ENCODE results near the gene TMEM37.

- RAMPAGE, long total RNA = no peak
- RRBS = no CpG with 5 or more reads among the region's 4 CpGs
PRO-cap:
- standard = no peak
- CoPRO, capped RNA only, 2 experiments = no peak in any of the 2 experiments
- CoPRO, capped and uncapped RNA, 2 experiments = no peak in any of the 2 experiments
- CoPRO, uncapped RNA only, 2 experiments = no peak in any of the 2 experiments
CAGE:
- cytosol, long polyA plus RNA = no peak
- long polyA plus RNA = no peak
- nucleolus, long total RNA = no peak
- nucleus, long polyA plus RNA = no peak
Measured at GRCh38 chr2:113886327-113887113, 3.4 kb upstream of the ACTR3 start.

- RAMPAGE, long total RNA = no peak
- RRBS = no CpG with 5 or more reads among the region's 3 CpGs
PRO-cap:
- standard = no peak
- CoPRO, capped RNA only, 2 experiments = no peak in any of the 2 experiments
- CoPRO, capped and uncapped RNA, 2 experiments = no peak in any of the 2 experiments
- CoPRO, uncapped RNA only, 2 experiments = no peak in any of the 2 experiments
CAGE:
- cytosol, long polyA plus RNA = no peak
- long polyA plus RNA = no peak
- nucleolus, long total RNA = no peak
- nucleus, long polyA plus RNA = no peak
Measured at GRCh38 chr2:113896531-113897111, 6.7 kb downstream of the ACTR3 start.

GRCh38 chr2:113921366-113922593 lies 31.9 kb downstream of the ACTR3 start:
- RAMPAGE, long total RNA = no peak
- RRBS = no CpG with 5 or more reads among the region's 12 CpGs
PRO-cap:
- standard = no peak
- CoPRO, capped RNA only, 2 experiments = no peak in any of the 2 experiments
- CoPRO, capped and uncapped RNA, 2 experiments = no peak in any of the 2 experiments
- CoPRO, uncapped RNA only, 2 experiments = no peak in any of the 2 experiments
CAGE:
- cytosol, long polyA plus RNA = no peak
- long polyA plus RNA = no peak
- nucleolus, long total RNA = no peak
- nucleus, long polyA plus RNA = no peak

DNA sequence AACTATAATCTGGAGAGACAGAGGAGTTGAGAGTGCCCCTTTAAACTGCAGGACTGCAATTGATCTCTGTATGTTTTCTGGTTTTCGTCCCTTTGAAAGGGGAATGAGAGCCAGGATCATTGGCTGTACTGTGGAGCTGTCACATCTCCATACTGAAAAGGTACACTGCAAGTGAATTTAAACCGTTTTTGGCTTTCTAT lies 223 bp upstream of the DPP10 start:
- RAMPAGE, long total RNA = no peak
- RRBS = no CpG with 5 or more reads among the region's 2 CpGs
PRO-cap:
- standard = no peak
- CoPRO, capped RNA only, 2 experiments = no peak in any of the 2 experiments
- CoPRO, capped and uncapped RNA, 2 experiments = no peak in any of the 2 experiments
- CoPRO, uncapped RNA only, 2 experiments = no peak in any of the 2 experiments
CAGE:
- cytosol, long polyA plus RNA = no peak
- long polyA plus RNA = no peak
- nucleolus, long total RNA = no peak
- nucleus, long polyA plus RNA = no peak

GRCh38 chr2:114662294-114662831 lies 219.9 kb downstream of the DPP10 start:
- RAMPAGE, long total RNA = no peak
- RRBS = no CpG with 5 or more reads among the region's 43 CpGs
PRO-cap:
- standard = no peak
- CoPRO, capped RNA only, 2 experiments = no peak in any of the 2 experiments
- CoPRO, capped and uncapped RNA, 2 experiments = no peak in any of the 2 experiments
- CoPRO, uncapped RNA only, 2 experiments = no peak in any of the 2 experiments
CAGE:
- cytosol, long polyA plus RNA = no peak
- long polyA plus RNA = no peak
- nucleolus, long total RNA = no peak
- nucleus, long polyA plus RNA = no peak

DNA sequence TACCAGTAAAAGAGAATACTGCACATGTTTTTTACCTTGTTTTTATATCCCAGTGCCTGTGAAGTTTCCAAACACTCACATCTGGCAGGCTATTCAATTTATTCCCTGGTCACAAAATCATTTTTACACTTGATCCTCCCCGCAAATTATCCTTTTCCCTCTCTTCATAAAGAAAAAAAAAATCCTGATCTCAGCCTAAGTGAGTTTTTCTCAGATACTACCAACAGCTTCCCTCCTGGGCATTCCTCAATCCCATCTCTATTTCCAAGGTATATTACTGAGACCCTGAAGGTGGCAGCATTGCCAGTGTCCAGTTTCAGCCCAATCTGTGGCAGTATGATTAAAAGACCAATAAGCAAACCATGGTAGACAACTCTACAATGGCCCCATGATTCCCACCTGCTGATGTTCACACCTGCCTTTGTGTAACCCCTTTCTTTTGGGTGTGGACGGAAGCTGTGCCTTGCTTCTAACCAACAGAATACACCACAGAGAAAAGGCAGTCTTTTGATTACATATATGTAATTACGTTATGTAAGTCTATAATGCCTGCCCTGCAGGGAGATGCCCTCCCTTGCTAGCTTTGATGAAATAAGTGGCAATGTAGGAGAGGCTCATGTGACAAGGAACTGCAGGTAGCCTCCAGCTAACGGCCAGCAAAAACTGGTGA lies 45.1 kb downstream of the CCDC93 start:
- RAMPAGE, long total RNA = no peak
- RRBS = no CpG with 5 or more reads among the region's 4 CpGs
PRO-cap:
- standard = no peak
- CoPRO, capped RNA only, 2 experiments = no peak in any of the 2 experiments
- CoPRO, capped and uncapped RNA, 2 experiments = no peak in any of the 2 experiments
- CoPRO, uncapped RNA only, 2 experiments = no peak in any of the 2 experiments
CAGE:
- cytosol, long polyA plus RNA = no peak
- long polyA plus RNA = no peak
- nucleolus, long total RNA = no peak
- nucleus, long polyA plus RNA = no peak

- RAMPAGE, long total RNA = no peak
- RRBS = 0% methylated on average over 1 of the region's 5 CpGs
PRO-cap:
- standard = no peak
- CoPRO, capped RNA only, 2 experiments = no peak in any of the 2 experiments
- CoPRO, capped and uncapped RNA, 2 experiments = no peak in any of the 2 experiments
- CoPRO, uncapped RNA only, 2 experiments = no peak in any of the 2 experiments
CAGE:
- cytosol, long polyA plus RNA = no peak
- long polyA plus RNA = no peak
- nucleolus, long total RNA = no peak
- nucleus, long polyA plus RNA = no peak
Measured at GRCh38 chr2:118169242-118169705, 81.0 kb downstream of the INSIG2 start.

DNA sequence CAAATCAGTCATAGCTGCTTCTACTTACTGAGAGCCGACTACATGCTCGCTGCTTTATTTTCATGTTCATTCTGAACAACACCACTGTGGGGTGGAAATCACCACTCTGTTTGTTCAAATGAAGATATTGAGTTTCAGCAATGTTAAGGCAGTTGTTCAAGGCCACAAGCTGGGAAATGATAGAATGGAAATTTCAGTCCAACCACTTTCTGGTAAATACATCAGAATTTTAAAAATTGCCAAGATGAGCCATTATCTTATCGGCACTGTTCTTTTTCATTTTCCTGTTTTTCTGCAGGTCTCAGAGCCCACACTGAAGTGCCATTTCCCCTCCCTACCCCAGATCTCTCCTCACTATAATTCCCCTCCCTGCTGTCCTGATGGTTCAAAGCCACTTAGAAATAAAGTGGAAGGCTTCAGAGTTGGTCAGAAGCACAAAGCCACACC lies 88.5 kb downstream of the INSIG2 start:
- RAMPAGE, long total RNA = no peak
- RRBS = no CpG with 5 or more reads among the region's 3 CpGs
PRO-cap:
- standard = no peak
- CoPRO, capped RNA only, 2 experiments = no peak in any of the 2 experiments
- CoPRO, capped and uncapped RNA, 2 experiments = no peak in any of the 2 experiments
- CoPRO, uncapped RNA only, 2 experiments = no peak in any of the 2 experiments
CAGE:
- cytosol, long polyA plus RNA = no peak
- long polyA plus RNA = no peak
- nucleolus, long total RNA = no peak
- nucleus, long polyA plus RNA = no peak

- RAMPAGE, long total RNA = no peak
- RRBS = no CpG with 5 or more reads among the region's 4 CpGs
PRO-cap:
- standard = no peak
- CoPRO, capped RNA only, 2 experiments = no peak in any of the 2 experiments
- CoPRO, capped and uncapped RNA, 2 experiments = no peak in any of the 2 experiments
- CoPRO, uncapped RNA only, 2 experiments = no peak in any of the 2 experiments
CAGE:
- cytosol, long polyA plus RNA = no peak
- long polyA plus RNA = no peak
- nucleolus, long total RNA = no peak
- nucleus, long polyA plus RNA = no peak
Measured at GRCh38 chr2:118177184-118177714, 89.0 kb downstream of the INSIG2 start.

- RAMPAGE, long total RNA = no peak
- RRBS = no CpG with 5 or more reads among the region's 10 CpGs
PRO-cap:
- standard = no peak
- CoPRO, capped RNA only, 2 experiments = no peak in any of the 2 experiments
- CoPRO, capped and uncapped RNA, 2 experiments = no peak in any of the 2 experiments
- CoPRO, uncapped RNA only, 2 experiments = no peak in any of the 2 experiments
CAGE:
- cytosol, long polyA plus RNA = no peak
- long polyA plus RNA = no peak
- nucleolus, long total RNA = no peak
- nucleus, long polyA plus RNA = no peak
Measured at GRCh38 chr2:118223427-118223697, 135.1 kb downstream of the INSIG2 start.

DNA sequence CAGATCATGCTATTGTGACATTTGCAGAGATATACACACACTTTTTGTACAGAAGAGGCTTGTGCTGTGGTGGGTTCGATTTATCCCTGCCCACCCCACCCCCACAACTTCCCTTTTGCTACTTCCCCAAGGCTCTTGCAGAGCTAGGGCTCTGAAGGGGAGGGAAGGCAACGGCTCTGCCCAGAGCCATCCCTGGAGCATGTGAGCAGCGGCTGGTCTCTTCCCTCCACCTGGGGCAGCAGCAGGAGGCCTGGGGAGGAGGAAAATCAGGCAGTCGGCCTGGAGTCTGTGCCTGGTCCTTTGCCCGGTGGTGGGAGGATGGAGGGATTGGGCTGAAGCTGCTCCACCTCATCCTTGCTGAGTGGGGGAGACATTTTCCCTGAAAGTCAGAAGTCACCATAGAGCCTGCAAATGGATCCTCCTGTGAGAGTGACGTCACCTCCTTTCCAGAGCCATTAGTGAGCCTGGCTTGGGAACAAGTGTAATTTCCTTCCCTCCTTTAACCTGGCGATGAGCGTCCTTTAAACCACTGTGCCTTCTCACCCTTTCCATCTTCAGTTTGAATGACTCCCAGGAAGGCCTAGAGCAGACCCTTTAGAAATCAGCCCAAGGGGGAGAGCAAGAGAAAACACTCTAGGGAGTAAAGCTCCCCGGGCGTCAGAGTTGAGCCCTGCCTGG lies 40.1 kb downstream of the STEAP3 start:
- RAMPAGE, long total RNA = no peak
- RRBS = no CpG with 5 or more reads among the region's 10 CpGs
PRO-cap:
- standard = no peak
- CoPRO, capped RNA only, 2 experiments = no peak in any of the 2 experiments
- CoPRO, capped and uncapped RNA, 2 experiments = no peak in any of the 2 experiments
- CoPRO, uncapped RNA only, 2 experiments = no peak in any of the 2 experiments
CAGE:
- cytosol, long polyA plus RNA = no peak
- long polyA plus RNA = no peak
- nucleolus, long total RNA = no peak
- nucleus, long polyA plus RNA = no peak

DNA sequence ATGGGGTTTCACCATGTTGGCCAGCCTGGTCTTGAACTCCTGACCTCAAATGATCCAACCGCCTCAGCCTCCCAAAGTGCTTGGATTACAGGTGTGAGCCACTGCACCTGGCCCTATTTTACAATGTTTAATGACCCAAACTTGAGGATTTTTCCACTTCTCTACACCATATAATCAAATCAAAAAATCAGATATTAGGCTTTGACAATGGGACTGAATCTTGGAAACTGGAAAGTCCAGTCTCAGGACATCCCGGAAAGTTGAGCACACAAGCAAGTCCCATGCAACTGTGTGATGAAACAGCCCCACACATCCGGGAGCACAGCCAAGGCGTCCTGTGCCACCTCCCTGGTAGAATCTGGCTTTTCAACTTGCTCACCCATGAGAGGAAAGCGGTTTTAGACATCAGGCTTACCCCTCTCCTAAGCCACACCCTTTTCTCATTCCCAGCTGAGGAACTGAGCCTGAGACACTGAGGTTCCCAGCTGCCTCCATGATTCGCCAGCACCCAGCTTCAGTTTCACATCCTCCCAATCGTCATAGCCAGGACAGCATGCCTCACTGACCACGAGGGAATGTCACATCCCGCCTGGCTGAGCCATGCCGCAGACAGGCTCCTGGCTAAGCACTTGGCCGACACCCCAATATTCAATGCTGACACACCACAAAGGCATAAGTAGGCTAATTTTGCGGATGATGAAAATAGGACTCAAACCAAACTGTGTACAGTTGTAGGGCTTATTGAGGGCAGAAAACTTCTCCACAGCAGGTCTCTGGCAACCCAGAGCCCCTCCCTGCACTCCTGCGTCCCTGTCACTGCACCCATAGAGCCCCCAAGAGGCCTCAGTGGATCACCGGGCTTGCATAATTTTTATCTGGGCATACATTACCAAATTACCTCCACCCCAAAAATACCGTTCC lies 60.3 kb downstream of the STEAP3 start:
- RAMPAGE, long total RNA = no peak
- RRBS = no CpG with 5 or more reads among the region's 15 CpGs
PRO-cap:
- standard = no peak
- CoPRO, capped RNA only, 2 experiments = no peak in any of the 2 experiments
- CoPRO, capped and uncapped RNA, 2 experiments = no peak in any of the 2 experiments
- CoPRO, uncapped RNA only, 2 experiments = no peak in any of the 2 experiments
CAGE:
- cytosol, long polyA plus RNA = no peak
- long polyA plus RNA = no peak
- nucleolus, long total RNA = no peak
- nucleus, long polyA plus RNA = no peak

GRCh38 chr2:119293771-119294429 lies 70.3 kb downstream of the STEAP3 start:
- RAMPAGE, long total RNA = no peak
- RRBS = no CpG with 5 or more reads among the region's 11 CpGs
PRO-cap:
- standard = no peak
- CoPRO, capped RNA only, 2 experiments = no peak in any of the 2 experiments
- CoPRO, capped and uncapped RNA, 2 experiments = no peak in any of the 2 experiments
- CoPRO, uncapped RNA only, 2 experiments = no peak in any of the 2 experiments
CAGE:
- cytosol, long polyA plus RNA = no peak
- long polyA plus RNA = no peak
- nucleolus, long total RNA = no peak
- nucleus, long polyA plus RNA = no peak

GRCh38 chr2:119387206-119388127 lies 20.7 kb downstream of the DBI start:
- RAMPAGE, long total RNA = no peak
- RRBS = no CpG with 5 or more reads among the region's 9 CpGs
PRO-cap:
- standard = no peak
- CoPRO, capped RNA only, 2 experiments = no peak in any of the 2 experiments
- CoPRO, capped and uncapped RNA, 2 experiments = no peak in any of the 2 experiments
- CoPRO, uncapped RNA only, 2 experiments = no peak in any of the 2 experiments
CAGE:
- cytosol, long polyA plus RNA = no peak
- long polyA plus RNA = no peak
- nucleolus, long total RNA = no peak
- nucleus, long polyA plus RNA = no peak

DNA sequence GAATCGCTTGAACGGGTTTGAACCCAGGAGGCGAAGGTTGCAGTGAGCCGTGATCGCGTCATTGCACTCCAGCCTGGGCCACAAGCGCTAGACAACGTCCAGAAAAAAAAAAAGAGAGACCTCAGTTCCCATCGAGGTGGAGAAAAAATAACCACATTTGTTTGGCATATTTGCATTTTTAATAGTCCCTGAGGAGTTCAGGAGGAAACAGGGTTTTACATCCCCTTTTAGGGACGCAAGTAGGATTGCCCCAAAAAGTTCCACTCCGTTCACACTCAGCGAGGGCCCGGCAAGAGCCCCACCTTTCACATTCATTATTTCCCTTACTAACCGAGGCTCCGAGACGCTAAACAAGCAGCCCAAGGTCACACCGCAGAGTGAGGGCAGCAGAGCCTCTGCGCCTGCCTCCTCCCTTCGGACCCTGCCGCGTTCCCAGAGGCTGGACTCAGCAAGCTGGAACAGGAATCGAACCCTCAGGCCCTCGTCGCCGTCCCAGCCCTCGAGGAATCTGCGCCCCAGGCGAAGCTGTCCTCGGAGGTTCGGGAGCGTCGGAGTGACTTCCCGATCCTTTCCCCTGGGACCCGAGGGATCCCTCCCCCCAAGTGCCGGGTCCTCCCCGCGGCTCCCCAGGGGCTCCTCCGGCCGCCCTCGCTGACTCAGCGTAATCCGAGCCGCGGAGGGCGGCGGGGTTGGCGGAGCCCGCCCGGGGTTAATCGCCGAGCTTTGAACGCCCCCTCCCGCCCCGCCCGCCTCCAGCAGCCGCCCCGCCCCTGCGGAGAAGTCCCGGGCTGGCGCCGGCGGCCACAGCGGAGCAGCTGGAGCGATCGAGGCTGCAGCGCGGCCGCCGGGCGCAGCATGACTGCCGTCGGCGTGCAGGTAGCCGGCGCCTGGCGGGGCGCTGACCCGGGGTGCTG lies at the start of gene TMEM37:
Gene TMEM37 (plus strand): TSS at position 806 of the 914 bp plus-strand sequence.
- RAMPAGE, long total RNA = no peak
- RRBS = 2% methylated on average over 30 of the region's 78 CpGs
PRO-cap:
- standard = bidirectional peak, plus-strand start at position 368 of the sequence, minus-strand start at position 379 of the sequence; bidirectional peak, plus-strand start at position 810 of the sequence, minus-strand start at position 604 of the sequence
- CoPRO, capped RNA only, 2 experiments = peak in 2 of 2 experiments; most common plus-strand start position 781 of the sequence (in 2); most common minus-strand start position 604 of the sequence (in 2)
- CoPRO, capped and uncapped RNA, 2 experiments = peak in 2 of 2 experiments; most common plus-strand start position 810 of the sequence (in 2); most common minus-strand start position 604 of the sequence (in 2)
- CoPRO, uncapped RNA only, 2 experiments = peak in 1 of 2 experiments; most common plus-strand start position 810 of the sequence (in 1); most common minus-strand start position 555 of the sequence (in 1)
CAGE:
- cytosol, long polyA plus RNA = no peak
- long polyA plus RNA = no peak
- nucleolus, long total RNA = no peak
- nucleus, long polyA plus RNA = no peak

DNA sequence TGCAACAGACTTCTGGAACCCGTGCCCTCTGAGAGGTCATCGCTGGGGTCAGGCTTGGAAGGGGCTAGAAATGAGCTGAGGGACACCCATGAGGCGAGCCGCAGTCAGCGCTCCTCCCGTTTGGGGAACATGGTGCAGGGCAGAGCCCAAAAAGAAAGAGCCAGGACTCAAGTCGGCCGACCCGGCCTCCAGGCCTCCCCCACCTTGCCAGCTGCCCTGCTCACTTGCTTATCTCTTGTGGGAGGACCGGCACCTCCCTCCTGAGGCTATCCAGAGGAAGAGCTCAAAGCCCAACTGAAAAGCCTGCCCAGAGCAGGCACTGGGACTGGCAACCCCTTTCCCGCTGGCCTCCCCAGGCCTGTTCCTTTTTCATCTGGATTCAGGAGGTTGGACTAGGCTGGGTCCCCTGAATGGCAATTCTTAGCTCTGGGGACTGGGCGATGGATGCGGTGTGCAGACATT lies 43.5 kb downstream of the SCTR start:
- RAMPAGE, long total RNA = no peak
- RRBS = 17% methylated on average over 2 of the region's 13 CpGs
PRO-cap:
- standard = no peak
- CoPRO, capped RNA only, 2 experiments = no peak in any of the 2 experiments
- CoPRO, capped and uncapped RNA, 2 experiments = no peak in any of the 2 experiments
- CoPRO, uncapped RNA only, 2 experiments = no peak in any of the 2 experiments
CAGE:
- cytosol, long polyA plus RNA = no peak
- long polyA plus RNA = no peak
- nucleolus, long total RNA = no peak
- nucleus, long polyA plus RNA = no peak

- RAMPAGE, long total RNA = no peak
- RRBS = no CpG with 5 or more reads among the region's 7 CpGs
PRO-cap:
- standard = no peak
- CoPRO, capped RNA only, 2 experiments = no peak in any of the 2 experiments
- CoPRO, capped and uncapped RNA, 2 experiments = no peak in any of the 2 experiments
- CoPRO, uncapped RNA only, 2 experiments = no peak in any of the 2 experiments
CAGE:
- cytosol, long polyA plus RNA = no peak
- long polyA plus RNA = no peak
- nucleolus, long total RNA = no peak
- nucleus, long polyA plus RNA = no peak
Measured at GRCh38 chr2:119489533-119490062, 34.7 kb downstream of the SCTR start.

- RAMPAGE, long total RNA = no peak
- RRBS = no CpG with 5 or more reads among the region's 7 CpGs
PRO-cap:
- standard = no peak
- CoPRO, capped RNA only, 2 experiments = no peak in any of the 2 experiments
- CoPRO, capped and uncapped RNA, 2 experiments = no peak in any of the 2 experiments
- CoPRO, uncapped RNA only, 2 experiments = no peak in any of the 2 experiments
CAGE:
- cytosol, long polyA plus RNA = no peak
- long polyA plus RNA = no peak
- nucleolus, long total RNA = no peak
- nucleus, long polyA plus RNA = no peak
Measured at GRCh38 chr2:120233050-120233415, 9.8 kb upstream of the TMEM185B start.

Measured in K562 (cell line).